ENCODE results near the gene PSEN2.

DNA sequence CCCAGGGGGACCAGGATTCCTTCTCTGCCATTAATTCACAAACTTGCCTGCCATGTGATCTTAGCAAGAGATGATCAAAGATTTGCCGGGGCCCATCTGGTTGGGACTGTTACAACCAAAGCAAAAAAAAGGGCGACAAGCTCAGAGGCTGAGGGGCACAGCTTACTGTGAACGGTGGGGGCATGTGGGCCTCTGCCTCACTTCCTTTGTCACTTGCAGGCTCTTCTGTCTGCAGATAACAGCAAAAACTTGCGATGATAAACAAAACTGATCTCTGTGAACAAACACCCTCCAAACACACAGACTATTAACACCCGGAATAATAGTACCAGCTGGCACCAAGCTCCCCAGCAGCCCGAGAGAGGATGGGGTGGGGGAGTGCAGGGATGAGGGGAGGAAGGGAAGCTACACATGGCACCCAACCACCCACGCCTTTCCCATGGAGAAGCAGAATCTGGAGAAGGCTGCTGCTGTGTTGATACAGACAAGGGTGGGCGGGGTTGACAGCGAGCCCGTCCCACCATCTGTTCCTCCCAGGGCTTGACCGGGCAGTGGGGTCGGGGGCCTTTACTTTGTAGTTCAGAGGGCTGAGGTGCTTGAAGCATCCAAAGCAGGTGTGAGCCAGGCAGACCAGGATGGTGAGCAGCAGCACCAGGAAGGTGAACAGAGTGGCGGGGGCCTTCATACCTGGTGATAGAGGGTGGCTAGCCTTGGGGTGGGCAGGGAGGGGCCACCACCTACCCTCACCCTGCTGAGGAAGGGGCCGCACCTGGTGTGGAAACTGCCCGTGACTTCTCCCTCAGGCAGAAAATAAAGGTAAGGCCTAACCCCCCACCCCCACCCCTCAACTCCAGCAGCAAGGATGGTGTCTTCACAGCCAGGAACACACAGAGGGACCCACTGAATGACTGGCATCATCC is 33.6 kb downstream of the TMEM63A start:
- PRO-cap: no peak

DNA sequence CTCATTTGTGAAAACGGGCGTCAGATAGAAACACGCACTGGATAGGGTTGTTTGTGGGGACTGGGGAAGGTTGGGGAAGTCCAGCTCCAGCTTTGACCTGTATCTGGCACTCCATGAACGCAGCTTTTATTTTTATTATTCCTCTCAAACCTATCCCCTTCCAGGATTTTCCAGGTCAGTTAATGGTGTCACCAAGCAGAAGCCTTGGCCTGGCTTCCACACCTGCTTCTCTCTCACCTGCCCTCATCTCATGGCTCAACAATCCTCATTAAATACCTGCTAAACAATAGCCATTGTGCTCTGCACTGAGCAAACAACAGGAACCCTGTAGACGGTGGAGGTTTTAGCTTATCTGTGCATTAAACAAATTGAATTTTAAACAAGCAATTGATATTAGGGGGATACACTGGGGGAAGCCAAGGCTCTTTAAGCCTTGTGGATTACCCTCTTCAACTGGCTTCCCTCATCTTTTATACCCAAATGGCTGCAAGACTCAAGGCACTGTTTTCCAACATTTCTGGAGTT is 15.3 kb downstream of the PYCR2 start:
- PRO-cap: no peak

- PRO-cap: no peak
Measured at GRCh38 chr1:225939470-225940031, 1.5 kb downstream of the LEFTY2 start.

DNA sequence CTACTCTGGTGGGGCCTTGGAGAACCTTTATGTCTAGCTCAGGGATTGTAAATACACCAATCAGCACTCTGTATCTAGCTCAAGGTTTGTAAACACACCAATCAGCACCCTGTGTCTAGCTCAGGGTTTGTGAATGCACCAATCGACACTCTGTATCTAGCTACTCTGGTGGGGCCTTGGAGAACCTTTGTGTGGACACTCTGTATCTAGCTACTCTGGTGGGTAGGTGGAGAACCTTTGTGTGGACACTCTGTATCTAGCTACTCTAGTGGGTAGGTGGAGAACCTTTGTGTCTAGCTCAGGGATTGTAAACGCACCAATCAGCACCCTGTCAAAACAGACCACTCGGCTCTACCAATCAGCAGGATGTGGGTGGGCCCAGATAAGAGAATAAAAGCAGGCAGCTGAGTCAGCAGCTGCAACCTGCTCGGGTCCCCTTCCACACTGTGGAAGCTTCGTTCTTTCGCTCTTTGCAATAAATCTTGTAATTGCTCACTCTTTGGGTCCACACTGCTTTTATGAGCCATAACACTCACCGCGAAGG is 28.7 kb downstream of the SDE2 start:
- PRO-cap: no peak

- PRO-cap: no peak
Measured at GRCh38 chr1:226072405-226073071, 10.0 kb downstream of the H3-3A start.

GRCh38 chr1:226110347-226111320 is 48.1 kb downstream of the H3-3A start:
- PRO-cap: bidirectional peak, plus-strand start at chr1:226110764, minus-strand start at chr1:226110635

GRCh38 chr1:226134618-226135746 is 51.6 kb downstream of the ACBD3 start:
- PRO-cap: no peak

GRCh38 chr1:226185994-226186605 is 441 bp downstream of the ACBD3 start:
- PRO-cap: no peak

DNA sequence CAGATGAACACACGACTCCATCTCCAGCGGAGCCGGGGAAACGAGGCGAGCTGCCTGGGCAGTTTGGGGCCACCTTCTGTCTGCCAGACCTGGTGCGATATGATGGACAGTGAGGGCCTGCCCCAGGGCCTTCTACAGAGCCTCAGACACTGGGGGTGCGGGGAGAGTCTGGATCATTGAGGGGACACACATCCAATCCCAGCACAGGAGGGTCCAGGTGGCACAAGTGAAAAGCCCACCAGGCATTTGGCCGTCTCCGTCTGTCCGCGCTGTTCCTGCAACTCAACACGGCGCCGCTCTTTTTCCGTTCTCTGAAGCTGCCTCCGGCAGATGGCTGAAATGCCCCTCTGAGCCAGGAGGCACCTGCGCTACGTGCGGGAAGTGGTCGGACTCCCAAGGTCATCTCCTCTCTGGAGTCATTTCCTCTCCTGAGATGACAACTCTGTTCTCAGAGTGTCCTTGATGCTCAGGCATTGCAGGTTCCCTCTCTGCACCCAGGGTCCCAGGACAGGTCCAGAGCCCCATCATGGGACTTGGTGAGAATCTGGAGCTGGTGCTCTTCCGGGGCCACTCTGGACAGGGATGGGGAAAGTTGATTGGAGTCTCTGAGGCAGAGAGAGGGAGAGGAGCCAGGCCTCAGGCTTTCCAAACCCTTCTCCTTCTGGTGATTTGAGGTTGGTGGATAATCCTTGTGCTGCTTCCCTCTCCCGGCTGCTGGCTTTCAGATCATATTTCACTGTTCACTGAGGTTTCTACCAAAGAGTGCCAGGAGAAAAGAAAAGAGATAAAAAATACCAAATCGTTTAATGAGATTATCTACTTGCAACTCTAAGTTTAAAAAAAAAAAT is 14.0 kb upstream of the MIXL1 start:
- PRO-cap: no peak

- PRO-cap: no peak
Measured at GRCh38 chr1:226233242-226233635, 9.8 kb downstream of the MIXL1 start.

DNA sequence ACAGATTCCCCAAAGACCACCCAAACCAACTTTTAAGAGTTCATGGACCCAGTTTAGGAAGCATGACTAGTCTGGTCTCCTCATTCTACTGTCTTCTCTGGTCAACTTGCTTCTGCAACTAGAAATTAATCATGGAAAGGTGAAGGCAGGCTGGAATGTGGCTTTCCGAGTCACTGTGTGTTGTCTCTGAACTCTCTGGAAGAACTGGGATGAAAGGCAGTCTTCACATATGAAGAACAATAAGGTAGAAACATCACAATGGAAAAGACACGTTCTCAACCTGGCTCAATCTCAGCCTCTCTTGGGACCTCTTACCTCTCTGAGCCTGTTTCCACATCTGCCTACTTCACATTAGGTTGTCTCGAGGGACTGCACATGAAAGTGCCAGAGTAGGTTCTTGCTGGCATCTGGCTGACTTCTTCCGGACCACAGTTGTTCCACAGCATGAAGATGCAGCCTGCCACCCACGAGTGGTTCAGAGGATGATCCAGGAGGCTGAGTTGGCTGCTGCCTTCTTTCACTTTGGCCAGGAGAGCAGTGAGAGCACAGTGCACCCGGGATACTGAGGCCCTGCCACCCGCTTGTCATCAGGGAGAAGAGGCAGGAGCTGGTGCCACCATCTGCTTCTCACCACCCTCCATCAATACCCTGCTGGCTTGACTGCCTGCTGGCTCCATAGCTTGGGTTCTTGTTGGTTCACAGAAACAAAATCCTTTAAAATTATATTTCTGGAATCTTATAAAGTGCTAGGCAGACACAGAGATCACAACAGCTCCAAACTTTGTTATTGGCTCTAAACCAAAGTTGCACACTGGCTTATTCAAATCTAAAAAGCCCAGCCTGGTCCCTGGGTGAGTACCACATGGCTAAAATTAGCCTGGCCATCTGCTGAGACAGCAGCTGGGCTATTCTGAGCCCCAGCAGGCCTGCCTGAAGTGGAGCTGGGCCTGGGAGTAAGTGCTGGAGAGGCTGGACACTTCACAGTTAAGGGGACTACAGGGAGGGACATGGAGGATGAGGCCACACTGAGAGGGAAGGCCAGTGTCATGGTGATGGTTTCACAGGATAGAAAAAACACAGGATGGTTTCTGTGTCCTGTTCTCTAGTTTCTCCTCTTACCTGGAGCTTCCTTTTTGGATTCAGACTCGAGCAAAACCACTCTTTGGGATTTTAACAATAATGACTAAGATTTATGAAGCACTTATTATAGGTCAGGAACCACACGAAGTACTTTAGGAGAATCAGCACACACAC is 46.9 kb upstream of the LIN9 start:
- PRO-cap: no peak

GRCh38 chr1:226526676-226527201 is 21.8 kb upstream of the STUM start:
- PRO-cap: no peak

DNA sequence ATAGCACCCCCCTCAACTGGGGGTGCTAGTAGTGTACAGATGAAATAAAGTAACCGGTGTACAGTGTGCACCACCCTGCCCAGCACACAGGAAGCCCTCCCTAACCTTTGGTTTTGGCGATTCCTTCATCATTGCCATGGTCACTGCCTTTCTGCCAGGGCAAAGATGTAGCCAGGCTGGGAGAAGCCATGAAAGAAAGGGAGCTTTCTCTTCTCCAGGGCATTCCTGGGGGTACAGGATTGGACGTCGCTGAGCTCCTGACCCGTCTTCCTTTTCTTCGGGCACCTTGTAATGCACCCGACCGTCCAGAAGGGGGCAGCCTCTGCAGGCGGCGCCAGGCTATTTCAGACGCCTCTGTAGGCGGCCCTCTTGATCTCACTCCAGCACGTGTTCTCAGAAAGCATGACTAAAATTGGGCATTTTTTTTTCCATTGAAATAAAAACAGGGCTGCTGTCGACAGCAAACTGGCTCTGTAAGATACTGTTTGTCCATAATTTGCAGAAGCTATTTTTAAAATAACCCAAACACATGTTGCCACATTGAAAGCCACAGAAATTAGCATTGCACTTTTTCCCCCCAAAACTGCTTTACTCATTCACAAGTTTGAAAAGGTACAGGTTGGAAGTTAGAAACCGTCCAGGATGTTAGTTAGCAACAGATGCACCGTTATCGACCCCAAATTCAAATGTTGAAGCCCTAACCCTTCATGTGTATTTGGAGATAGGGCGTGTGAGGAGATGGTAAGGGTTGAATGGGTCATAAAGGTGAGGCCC is 78.0 kb downstream of the STUM start:
- PRO-cap: bidirectional peak, plus-strand start at position 431 of the sequence, minus-strand start at position 288 of the sequence

GRCh38 chr1:226637628-226638068 is 89.1 kb downstream of the STUM start:
- PRO-cap: unidirectional peak, plus-strand start at chr1:226637868

DNA sequence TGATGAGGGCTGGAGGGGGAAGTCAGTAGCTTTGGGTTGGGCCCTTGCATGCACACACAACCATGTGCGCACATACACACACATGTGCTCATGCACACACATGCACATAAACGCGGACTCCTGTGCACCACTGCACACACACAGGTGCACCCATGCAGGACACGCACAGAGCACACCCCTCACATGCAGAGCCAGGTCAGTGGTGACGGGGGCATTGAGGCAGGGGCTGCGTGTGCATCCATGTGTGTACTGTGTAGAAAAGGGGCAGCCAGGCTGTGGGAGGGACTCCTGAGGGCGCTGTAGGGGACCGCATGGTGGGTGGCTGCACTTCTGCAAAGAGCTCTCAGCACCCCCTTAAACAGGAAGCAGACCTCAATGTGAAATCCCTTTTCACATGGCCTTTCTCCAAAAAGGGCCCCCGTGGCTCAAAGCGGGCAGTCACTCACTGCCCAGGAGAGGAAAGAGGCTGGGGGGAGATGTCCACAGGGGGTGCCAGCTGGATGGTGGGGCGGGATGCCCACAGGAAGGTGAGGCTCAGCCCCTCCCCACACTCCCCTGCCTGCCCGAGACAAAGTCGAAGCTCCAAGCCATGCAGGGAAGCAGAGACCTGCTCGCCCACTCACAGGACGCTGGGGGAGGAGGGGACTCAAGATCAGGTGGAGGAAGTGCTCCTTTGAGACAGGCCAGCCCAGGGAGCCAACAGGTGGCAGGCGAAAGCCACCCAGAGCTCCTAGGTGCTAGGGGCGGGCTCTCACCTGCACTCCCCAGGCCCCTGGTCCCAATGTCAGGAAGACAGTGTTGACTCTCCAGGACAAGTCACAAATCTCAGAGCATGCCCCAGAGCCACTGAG is 95.1 kb downstream of the ITPKB start:
- PRO-cap: no peak

GRCh38 chr1:226674526-226675876 is 64.1 kb downstream of the ITPKB start:
- PRO-cap: bidirectional peak, plus-strand start at chr1:226675302, minus-strand start at chr1:226675107

GRCh38 chr1:226679678-226680721 is 59.1 kb downstream of the ITPKB start:
- PRO-cap: bidirectional peak, plus-strand start at chr1:226680367, minus-strand start at chr1:226680166

DNA sequence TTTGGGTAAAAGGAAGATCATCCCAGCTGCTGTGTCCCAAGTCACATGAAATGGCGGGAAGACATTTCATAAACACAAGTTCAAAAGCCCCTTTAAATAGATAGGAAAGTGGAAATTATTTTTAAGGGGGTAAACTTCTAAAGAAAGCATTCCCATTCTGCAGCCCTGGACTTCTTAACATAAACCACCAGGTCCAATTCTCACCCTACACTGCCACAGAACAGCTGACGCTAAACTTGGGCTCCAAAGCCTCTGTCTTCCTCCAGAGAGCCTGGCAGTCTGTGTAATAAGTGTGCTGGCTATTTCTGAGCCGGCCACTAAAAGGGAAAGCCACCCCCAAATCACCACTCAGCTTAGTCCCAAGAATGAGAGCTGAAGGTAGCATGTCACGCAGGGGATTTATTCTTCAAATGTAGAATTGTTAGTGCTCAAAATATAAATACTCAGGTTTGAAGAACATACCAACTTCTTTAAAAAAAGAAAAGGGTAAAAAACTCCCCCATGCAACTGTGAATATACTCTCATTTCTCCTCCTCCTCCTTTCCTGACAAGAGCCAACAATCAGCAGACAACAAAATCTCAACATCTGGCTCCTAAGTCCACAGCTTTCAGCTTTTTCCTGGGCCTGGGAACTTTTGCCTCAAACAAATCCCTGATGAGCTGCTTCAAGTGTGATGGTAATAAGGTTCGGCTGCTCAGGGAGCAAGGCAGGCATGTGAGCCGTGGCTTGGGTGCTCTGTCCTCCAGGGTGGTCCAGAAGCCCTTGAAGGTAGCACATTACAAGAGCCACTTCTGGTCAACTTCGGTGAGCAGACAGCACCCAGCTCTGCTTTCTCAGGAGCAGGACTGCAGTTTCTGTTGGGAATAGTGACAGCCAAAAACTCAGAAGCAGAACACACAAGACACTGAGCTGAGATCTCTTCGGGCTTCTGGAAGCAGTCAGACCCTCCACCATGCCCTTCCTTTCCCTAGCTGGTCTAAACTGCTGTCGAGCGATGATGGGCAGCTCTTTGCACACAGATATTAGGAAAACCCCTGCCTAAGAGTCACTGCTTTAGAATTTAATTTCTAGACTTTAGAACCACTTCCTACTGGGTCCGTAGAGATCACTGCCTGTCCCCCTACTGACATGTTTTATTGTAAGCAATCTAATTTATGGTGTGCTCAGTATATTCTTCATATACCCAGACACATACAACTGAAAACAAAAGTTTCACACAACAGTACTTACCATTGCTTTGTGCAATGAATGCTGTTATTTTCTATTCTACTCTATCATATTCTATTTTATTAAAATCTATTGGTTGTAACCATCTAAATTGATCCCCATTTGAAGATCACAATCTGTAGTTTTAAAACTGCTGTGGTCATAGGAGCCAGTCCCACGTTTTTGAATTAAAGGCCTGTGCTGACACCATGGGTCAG is 46.2 kb downstream of the ITPKB start:
- PRO-cap: bidirectional peak, plus-strand start at position 308 of the sequence, minus-strand start at position 212 of the sequence

GRCh38 chr1:226730470-226731344 is 8.4 kb downstream of the ITPKB start:
- PRO-cap: no peak

GRCh38 chr1:226870175-226870688 is at the start of gene PSEN2:
Gene PSEN2, plus strand, starts transcription at chr1:226870616.
- PRO-cap: bidirectional peak, plus-strand start at chr1:226870644, minus-strand start at chr1:226870518